Left common carotid artery plus branches (tissue), 1 donor: ENCODE measurements around the gene BMAL2.

DNA sequence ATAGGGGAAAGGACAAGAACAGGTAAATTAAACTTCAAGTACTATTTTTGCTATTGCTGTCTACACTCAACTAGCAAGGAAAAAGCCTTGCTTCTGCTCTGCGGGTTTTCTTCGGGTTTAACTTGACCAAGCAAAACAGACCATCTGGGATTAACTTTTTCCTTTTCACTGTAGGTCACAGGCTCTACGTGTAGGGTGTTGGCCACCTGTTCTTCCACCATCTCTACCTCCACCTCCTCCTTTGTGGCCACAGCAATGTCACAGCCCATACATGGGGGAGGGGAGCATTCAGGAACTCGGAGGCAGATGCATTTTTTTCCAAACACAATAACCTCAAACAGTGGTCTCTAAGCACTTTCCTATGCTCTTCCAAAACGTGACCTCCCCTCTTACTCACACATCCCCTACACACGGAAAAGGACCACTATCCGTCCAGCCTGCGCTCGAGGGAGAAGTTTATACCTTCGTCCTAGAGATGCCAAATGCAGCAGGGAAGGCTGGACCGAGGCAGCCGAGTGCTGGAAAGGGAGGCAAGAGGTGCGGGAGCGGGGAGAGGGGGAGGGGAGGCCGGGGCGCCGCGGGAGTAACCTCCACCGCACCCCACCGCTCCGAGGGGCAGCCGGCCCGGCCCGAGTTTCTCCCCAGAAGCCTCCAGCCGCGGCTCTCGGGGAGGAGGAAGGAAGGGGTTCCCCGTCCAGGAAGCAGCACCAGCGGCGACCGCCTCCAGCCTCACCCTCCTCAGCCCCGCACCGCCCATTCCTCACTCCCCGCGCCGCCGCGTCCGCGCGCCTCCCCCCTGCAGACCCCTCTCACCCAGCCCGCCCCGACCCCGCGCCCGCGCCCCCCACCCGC lies 710 bp downstream of the KRAS start:
- PRO-cap: no peak

GRCh38 chr12:25347639-25348037 lies 96.9 kb upstream of the KRAS start:
- PRO-cap: no peak

DNA sequence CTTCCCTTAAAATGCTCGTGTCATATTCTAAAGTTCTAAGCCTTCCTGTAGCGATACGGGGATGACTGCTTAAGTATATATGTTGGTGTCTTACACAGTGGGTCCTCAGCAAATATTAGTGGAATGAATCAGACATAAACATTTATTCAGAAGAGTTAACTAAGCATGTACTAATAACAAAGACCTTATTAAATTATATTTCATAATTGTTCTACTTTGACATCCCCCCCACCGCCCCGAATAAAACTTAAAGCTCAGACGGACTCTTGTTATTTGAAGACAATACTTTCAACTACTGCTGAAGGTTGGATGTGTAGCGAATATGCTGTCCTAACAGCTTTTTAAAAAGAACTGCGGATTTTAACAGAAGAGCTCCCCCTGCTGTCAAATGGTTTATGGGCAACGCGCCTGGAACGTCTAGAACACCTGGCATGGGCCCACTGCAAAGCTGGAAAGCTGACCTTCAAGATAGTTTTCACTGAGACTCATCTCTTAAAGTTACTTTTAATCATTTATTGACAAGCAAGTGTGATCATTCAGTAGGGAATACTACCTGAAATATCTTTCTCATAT lies 136.6 kb upstream of the KRAS start:
- PRO-cap: no peak

DNA sequence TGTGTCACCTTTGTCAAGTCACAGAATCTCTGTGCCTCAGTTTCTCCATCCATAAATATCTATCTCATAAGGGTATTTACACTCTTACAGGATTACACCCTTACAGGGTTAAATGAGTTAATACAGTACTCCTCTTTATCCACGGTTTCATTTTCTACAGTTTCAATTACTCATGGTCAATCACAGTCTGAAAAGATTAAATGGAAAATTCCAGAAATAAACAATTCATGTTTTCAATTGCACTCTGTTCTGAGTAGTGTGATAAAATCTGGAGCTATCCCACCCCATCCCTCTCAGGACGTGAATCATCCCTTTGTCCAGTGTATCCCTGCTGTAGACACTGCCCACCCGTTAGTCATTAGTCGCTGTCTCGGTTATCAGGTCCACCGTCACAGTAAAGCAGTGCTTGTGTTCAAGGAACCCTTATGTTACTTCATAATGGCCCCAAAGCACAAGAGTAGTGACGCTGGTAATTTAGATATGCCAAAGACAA lies 140.9 kb upstream of the LMNTD1 start:
- PRO-cap: no peak

GRCh38 chr12:26011038-26011459 lies 52.6 kb downstream of the RASSF8 start:
- PRO-cap: no peak

DNA sequence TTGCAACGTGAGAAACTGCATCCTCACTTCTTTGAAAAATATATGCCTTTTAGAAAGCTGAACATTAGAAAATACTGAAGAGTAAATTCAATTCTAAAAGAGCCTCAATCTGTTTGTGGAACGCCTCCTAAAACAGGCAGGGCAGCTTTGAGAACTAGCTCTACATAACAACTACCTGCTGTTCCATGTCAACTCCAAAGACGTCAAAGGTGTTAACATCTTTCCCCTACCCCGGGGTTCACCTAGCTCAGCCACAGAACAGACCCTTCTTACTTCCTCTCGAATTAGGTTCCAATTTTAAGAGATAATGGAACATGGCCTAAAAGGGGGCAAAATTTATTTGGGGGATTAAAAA lies 3.4 kb downstream of the BHLHE41 start:
- PRO-cap: no peak

- PRO-cap: unidirectional peak, plus-strand start at chr12:26122127; unidirectional peak, plus-strand start at chr12:26122275; unidirectional peak, plus-strand start at chr12:26122444; unidirectional peak, plus-strand start at chr12:26122473; bidirectional peak, plus-strand start at chr12:26122550, minus-strand start at chr12:26122545
These were observed 2.8 kb downstream of the BHLHE41 start for GRCh38 chr12:26121784-26122616.

DNA sequence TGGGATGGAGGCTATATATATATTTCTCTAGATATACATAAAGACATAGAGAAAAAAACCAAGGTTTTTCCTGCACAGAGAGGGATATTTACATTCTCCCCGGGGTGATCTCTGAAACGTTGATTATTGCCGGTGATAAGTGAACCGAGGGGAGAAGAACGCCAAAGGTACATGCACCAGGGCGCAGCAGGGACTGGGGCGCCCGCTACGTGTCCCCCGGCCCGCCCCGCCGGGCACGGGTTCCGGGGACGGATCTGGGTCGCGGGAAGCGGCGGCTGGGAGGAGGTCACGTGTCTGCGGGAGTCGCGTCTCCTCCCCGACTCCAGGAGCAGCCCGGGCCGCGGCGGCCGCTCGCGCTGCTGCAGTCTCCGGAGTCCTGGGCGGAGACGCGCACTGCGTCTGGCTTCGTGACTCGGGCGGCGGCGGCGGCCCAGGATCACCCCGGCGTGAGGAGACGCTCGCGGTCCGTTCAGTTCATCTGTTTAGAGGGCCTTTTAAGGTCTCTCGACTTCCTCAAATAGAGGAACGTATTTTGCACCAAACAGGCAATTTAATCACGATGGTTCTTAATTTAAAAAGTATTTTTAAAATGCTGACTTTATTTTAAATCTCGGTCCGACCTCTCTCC lies 1.6 kb upstream of the BHLHE41 start:
- PRO-cap: bidirectional peak, plus-strand start at position 371 of the sequence, minus-strand start at position 378 of the sequence

GRCh38 chr12:26176800-26177027 lies 18.7 kb upstream of the SSPN start:
- PRO-cap: no peak

- PRO-cap: no peak
These were observed 18.0 kb upstream of the SSPN start for GRCh38 chr12:26177341-26177793.

- PRO-cap: no peak
These were observed 44.9 kb downstream of the SSPN start for GRCh38 chr12:26240228-26240780.

DNA sequence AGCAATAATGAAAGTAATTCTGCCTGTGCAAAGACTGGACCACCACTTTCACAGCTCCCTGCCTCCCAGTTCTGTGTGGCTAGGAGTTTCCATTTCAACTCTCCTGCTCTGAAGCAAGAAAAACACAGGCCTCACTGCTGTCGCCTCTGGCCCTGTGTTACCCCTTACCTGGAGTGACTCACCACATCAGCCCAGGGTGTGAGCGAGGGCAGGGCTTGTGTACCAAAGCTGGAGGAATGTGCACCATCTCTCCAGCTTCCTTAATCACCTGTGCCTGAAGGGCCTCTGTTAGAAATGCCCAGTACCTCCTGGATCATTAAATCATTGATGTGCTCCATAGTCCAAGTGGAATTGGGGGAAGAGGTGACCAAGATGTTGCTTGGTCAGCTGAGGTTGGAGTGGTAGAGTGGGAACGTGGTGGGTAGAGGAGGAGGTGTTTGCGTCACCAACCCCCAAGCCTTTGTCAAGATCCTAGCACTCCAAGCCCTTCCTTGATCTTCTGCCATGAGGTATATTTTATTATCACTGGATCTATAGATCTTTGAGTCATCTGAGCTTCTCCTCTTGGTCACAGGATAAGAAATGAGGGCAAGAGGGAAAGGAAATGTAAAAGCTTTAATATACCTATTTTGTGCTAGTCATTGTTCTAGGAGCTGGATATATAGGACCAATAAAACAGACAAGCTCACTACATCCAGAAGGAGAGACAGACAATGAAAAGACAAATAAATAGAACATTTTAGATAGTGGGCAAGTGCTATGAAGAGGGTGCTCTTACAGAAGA lies 51.3 kb downstream of the SSPN start:
- PRO-cap: no peak

DNA sequence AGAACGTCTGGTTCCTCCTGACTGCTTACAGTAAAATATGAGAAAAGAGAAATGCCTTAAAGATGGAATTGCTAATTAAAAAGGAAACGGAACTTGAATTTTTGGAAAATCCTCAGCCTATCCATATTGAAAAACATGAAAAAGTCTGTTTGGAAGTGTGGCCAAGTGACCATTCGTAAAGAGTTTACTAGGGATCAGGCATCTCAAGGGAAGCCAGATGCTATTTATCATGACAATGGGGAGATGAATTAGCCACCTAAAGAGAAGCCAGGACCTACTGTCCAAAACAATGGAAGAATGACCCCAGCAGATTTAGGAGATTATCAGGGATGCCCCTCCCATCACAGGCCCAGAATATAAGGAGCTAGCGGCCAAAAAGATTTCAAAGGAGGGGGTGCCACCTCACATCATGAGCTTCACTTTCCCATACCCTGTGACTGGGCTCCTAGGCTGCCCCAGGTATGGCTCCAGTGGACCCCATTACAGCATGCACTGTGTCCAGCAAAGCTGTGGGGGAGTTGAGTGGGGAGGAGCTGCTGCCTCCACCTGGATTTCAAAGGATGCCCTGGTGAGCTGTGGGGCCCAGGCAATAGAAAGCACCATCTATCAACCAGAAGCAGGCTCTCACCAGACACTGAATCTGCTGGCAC lies 189.1 kb downstream of the ITPR2 start:
- PRO-cap: no peak

DNA sequence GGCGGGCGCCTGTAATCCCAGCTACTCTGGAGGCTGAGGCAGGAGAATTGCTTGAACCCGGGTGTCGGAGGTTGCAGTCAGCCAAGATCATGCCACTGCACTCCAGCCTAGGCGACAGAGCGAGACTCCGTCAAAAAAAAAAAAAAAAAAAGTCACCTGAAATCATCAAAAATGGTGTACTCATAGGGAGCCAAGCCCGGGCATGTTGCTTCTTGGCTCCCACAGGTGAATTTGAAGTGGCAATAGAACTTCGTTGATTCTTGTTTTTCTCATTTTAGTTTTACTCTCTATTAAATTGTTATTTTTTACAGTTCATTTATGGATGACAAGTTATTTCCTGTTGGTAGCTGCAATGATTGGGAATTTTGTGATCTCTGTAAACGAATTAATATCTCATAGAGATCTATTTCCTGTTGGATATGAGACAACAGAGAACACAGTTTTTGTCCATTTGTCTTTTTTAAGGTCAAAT lies 1.3 kb downstream of the TM7SF3 start:
- PRO-cap: no peak

DNA sequence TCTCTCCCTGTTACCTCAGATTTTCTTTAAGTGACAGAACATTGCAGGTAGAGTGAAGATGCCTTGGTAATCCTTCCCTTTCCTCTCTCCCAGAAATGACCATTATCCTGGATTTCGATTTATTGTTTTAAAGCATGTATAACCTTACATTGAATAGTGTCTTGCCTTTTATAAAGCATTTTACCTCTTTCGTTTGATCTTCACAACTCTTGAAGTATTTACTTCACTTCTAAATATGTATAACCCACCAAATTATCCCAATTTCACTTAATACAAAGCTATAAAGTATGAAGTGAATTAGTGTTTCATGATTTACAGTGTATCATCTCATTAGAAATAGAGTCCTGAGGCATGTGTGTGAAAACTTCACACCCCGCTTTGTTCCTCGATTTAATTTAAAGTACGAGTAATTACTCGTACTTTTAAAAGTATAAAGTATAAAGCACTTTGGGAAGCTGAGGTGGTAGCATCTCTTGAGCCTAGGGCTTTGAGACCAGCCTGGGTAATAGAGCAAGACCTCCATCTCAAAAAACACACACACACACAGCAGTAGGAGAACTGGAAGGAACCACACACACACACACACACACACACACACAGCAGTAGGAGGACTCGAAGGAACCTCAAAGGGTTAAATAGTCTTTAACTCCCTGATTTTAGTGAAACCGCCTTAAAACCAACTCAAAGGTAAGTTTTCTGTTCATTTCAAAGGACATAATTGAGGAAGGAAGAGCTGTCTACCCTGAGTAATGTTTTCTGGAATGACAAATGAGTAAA lies 32.9 kb downstream of the STK38L start:
- PRO-cap: no peak

DNA sequence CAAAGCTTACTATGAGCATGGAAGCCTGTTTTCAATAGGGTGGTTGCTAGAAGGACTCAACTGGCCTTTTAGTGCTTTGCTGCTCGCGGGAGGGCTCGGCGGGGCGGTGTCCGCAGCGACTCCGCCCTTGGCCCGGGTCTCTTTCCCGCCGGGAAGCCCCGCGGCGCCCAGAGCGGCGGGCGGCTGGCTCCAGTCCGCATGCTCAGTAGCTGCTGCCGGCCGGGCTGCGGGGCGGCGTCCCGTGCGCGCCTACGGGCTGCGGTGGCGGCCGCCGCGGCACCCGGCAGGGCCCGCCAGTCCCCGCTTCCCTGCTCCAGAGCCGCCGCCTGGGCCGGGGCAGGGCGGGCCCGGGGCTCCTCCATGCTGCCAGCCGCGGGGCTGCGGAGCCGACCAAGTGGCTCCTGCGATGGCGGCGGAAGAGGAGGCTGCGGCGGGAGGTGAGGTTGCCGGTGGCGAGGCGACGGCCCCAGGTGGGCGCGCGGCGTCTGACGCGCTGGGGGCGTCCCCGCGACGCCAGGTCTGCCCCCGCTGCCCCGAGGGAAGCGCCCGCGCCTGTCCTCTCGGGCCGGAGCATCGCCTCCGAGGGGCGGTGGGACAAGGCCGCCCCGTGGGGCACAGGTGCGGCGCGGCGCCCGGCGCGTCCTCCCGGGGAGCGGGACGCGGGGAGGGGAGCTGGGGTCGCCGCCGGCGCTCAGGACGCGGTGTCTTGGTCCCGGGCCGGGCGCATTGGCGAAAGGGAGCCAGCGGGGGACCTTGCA lies at the start of gene BMAL2:
Gene BMAL2 (plus strand): TSS at position 170 of the 758 bp plus-strand sequence.
- PRO-cap: unidirectional peak, plus-strand start at position 170 of the sequence; unidirectional peak, plus-strand start at position 296 of the sequence

- PRO-cap: no peak
These were observed 67.0 kb downstream of the PPFIBP1 start for GRCh38 chr12:27591071-27591416.

- PRO-cap: no peak
These were observed 794 bp upstream of the KLHL42 start for GRCh38 chr12:27779190-27779687.

DNA sequence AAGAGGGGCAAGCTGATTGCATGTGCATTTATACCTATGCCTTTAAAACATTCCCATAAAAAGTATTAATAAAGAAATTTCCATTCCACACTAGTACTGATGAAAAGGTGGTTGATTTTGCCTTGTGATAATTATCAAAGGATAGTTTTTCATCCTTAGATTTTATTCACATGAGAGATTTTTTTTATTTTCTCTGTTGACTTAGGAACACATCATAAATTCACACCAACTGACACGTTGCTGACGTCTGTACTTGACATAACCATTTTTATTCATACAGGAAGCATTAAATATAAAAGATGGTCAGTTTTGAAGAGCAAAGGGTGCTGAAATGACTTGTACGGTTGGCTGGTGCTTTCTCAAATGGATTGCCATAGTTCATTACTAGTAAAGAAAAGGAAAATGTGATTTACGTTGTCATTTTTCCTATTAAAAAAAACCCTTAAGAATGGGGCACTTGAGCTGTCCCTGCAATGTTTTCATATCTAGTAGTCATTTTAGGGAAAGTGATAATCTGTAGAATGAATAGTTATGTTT lies 22.3 kb upstream of the MANSC4 start:
- PRO-cap: no peak

DNA sequence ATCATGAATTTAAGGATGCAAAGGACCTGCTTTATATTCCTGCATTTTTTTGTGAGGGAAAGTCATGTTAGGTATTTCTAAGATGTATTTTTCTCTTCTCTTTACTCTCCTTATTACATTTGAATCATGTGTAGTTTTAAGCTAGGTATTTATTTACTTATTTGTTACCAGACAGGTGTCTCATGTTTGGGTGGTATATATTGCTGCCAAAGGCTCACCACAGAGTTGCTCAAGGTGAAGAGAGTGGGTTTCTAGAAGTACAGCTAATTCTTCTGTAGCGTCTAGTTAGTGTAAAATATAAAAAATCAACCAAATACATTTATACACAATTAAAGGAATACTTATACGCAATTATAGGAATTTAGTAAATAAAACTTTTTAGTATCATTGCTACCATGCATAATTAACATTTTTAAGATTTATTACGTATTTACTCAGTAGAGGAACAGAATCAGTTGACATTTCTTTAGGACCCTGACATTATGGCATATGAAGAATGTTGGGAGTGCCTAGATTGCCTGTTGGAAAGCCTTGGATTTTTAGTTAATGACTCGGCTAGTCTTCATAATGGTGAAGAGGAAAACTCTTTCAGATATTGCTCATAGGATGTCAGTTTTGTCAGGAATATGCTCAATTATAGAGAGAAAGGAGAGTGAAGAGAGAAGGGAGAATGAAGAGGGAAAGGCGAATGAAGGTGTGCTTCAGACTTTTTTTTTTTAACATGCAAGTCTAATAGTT lies 14.4 kb downstream of the CCDC91 start:
- PRO-cap: no peak